ENCODE measurements around a stretch of chr1.

- RAMPAGE, total RNA, result no peak
These were observed 46.5 kb downstream of the ELF3 start for GRCh38 chr1:202056832-202057287.

DNA sequence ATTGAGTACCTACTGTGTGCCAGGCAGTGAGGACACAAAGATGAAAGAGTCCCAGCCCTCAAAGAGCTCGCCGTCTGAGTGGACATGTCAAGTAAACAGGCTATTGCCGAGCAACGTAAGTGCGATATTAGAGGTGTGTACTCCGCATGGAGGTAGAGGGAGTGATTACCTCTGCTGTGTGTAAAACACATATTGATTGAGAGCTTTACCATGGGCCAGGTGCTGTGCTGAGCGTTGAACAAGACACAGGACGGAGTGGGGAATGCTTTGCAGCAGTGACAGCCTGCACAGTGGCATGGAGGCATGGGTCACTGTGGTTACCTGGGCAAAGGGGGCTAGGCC is 49.5 kb upstream of the GPR37L1 start:
- RAMPAGE, total RNA, result no peak

DNA sequence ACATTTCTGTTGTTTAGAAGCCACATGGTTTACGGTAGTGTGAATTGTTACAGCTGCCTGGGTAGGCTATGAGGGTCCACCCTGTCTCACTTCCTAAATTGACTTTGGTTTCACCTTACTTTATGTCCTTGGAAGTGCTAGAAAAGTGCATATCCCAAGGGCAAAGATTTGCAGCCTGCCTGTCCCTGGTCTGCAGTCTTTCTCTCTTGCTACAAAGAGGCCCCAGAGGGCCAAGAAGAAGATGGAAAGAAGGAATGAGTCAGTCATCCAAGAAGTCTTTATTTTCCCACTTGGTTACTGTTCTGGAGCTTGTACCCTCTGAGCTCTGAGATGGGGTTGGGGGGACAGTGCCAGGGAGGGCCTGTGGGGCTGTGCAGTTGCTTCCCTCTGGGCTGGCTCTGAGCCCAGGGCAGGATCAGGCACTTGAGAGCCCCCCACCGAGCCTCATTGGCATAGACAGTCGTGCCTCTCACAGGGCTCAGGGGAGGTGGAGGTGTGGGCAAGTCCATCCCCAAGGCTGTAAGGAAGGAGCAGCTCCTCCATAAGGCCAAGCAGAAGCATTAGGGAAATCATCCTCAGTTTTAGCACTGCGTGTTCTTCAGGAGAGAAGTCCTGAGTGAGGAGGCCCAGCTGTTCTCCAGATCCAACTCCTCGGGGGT is 2.3 kb upstream of the ARL8A start:
- RAMPAGE, total RNA, result no peak

DNA sequence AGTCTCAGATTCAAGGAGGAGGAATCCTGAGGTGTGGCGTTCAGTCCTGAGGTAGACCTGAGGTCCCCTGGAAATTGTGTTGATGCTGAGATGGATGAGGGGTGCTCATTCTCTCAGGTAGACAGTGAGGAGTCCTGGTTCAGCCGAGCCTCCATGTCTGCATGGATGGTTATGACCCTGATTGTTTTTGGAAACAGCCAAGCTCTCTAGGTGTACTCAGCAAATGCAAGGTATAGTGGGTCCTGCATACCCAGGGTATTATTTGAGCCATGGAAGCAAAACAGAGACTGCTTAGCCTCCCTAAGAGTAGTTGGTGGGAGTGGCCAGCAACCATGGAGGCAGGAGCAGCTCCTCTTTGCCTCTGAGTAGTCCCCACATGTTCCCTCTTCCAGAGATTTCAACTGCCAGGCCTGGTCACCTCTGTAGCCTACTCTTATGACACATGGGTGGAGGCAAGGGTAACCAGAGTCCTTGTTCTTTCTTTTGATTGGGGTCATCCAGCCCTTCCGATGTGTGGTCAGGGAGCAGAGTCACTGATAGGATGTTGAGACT is 3.0 kb upstream of the ARL8A start:
- RAMPAGE, total RNA, result no peak

DNA sequence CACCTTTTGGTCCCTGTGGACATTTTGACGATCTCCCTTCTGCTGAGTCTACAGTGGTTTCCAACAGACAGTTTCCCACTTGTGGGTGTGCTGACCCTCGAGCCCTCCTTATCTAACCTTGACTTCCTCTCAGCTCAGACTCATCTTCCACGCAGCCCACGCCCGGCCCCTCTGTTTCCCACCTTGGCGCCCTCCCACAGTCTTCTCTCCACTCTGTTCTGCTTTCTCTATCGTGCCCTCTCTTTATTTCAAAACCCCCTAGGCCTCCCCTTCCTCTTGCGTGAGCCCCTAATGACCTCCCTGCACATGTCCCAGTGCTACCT is 6.1 kb upstream of the ARL8A start:
- RAMPAGE, total RNA, result no peak

DNA sequence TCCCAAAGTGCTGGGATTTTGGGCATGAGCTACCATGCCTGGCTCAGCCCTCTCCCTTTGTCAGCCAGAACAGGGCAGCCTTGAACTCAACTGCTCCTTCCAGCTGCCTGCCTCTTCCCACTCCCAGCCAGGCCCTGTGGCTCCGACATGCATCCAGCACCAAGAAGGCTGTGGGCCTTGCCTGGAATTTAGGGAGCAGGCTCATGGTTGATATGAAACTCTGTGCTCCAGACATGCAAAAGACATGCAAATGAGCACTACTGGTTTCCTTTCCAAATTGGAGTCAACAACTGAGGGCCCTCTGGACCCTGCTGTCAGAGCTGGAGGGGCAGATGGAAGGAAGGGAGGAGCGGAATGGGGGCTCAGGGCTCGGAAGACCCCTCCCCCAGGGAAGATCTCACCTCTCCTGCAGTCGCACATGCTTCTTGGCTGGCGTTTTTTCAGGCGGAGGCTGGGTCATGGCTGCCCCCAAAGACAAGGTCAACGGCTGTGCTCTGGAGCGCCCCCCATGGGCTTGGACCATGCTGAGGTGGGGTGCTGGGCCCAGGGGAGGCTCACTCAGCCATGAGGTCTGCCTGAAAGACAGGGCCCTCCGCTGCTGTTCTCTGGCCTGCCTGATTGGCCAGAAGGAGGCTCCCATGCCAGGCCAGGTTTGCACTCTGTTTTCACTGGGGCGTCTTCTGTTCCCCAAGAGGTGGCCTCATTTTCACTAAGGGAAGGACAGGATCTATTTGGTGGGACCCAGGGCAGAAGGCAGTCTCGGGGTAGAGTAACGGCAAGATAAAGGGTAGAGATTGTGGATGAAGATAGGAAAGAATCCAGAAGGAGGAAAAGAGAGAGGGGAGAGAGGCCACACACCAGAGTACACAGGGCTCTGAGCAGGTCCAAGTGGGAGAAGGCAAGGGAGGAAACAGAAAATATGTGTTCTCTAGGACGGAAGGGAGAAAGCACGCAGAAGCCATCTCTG is 1.2 kb downstream of the PTPN7 start:
- RAMPAGE, total RNA, result no peak

GRCh38 chr1:202203372-202203951 is 9.9 kb downstream of the LGR6 start:
- RAMPAGE, total RNA, result no peak

DNA sequence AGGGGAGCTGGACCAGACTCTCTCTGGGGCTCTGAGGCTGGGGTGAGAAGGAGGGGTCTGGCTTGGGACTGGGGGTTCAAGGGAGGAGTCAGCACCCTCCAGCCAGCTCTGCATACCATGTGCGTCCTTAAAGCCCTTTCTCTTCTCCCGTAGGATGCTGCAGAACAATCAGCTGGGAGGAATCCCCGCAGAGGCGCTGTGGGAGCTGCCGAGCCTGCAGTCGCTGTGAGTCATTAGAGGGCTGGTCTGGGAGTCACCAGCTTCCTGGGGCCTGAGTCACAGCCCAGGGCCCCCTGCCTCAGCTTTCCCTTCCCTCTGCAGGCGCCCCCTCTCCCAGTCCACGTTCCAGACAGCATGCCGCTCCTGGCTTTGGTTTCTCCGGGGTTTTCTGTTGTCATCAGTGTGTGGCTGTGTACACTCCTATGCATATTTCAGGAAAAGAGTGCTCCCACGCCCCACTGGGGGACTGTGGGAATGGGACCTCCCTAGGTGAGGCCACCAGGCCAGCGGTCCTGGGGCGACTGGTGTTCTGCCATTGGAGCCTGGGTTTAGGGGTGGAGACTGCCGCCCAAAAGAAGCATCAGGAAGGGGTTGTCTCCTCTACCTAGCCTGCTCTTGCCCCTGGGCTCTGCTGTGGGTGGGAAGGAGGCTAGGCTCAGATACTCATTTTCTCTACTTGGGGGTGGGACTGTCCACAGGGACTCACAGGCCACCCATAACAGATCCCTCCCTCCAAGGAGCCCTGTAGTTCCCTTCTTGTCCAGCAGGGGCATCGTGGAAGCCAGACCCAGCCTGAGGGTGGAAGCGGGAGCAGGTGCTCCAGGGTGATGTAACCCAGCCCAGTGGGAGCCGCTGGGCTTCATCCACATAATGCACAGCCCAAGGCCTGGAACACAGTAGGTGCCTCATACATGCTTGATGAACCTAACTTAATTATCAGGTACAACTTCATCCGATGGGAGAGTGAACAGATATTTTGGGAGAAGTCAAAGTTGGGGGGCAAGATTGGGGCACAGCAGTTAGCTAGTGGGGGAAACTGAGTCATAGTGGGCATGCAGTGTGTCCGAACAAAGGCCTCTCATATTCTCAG is 42.5 kb downstream of the LGR6 start:
- RAMPAGE, total RNA, result no peak

DNA sequence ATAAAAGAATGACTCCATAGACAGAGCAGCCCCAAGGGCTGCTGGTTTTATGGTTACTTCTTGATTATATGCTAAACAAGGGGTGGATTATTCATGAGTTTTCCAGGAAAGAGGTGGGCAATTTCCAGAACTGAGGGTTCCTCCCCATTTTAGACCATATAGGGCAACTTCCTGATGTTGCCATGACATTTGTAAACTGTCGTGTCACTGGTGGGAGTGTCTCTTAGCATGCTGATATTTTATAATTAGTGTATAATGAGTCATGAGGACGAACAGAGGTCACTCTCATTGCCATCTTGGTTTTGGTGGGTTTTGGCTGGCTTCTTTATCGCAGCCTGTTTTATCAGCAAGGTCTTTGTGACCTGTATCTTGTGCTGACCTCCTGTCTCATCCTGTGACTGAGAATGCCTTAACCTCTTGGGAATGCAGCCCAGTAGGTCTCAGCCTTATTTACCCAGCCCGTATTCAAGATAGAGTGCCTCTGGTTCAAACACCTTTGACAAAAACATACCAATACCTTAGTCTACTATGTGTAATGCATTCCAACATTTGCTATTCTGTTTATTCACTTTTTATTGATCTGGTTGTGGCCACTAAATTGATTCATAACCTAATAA is 178.2 kb downstream of the SYT2 start:
- RAMPAGE, total RNA, result no peak

GRCh38 chr1:202543513-202544314 is 166.5 kb downstream of the SYT2 start:
- RAMPAGE, total RNA, result no peak

DNA sequence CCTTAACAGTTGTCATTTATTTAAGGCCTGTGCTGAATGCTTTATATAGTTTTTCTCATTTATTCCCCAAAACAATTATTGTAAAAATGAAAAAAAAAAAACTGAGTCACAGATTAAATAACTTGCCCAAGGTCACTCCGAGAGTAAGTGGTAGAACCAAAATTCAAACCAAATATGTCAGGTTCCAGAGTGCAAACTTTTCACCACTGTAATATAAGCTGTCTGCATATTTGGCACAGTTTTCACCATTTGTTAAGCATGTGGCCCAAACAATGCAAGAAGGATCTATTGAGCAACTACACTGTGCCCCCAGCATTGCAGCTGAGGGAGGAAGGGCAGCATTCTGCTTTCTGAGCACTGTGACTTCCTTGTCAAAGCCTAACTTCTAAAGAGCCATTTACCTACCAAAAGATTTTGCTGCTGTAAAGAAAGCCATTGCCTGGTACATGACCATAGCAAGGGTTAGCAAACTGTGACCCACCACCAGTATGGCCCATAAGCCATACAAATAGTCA is 133.5 kb downstream of the SYT2 start:
- RAMPAGE, total RNA, result no peak

GRCh38 chr1:202653870-202654123 is 56.5 kb downstream of the SYT2 start:
- RAMPAGE, total RNA, result no peak

DNA sequence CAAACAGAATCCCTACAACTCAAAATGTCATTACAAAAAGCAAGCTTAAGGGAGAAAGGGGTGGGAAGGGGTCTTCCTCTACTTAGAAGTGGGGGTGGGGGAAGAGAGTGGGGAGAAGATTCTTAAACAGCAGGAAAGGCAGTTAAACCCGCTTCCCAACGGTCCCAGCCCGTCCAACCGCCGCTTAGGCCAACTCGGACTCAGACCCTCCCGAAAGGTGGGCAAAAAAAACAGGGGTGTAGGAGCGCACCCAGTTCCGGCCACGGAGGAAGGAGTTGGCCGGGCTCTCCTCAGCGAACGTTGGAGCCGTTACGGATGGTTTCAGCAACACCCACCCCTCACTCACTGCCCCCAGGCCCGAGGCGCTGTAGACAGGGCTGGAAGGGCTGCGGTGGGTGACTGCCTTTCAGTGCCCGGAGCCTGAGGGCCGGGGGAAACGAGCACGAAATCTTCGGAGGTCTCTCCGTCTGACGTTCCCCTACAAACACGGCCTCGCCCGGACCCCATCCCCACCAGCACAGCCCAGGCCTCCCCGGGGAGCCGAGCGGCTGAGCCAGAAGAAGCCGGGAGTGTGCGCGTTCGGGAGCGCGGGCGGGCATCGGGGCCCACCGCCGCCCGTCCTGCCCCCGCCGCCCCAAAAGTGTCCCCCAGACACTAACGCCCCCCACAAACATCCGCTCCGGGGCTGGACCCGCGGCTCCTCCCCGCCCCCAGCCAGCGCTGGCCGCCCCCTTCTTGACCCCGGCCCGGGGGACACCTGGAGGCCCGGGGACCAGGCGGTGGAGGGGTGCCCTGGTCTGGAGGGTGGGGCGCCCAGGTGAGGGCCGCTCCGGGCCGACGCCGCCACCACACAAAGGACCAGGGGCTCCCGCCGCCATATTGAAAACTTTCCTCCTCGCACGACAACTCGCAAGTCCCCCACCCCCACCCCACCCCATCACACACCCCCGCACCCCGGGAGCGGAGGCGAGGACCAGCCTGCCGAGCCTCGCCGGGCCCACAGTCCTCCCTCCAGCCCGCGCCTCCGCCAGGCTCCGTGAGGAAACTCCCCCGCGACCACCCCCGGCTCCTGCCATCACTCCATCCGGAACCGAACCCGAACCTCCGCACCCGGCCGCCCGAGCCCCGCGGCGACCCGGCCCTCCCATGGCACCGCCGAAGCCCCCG is 1.1 kb downstream of the KDM5B start:
- RAMPAGE, total RNA, result no peak

- RAMPAGE, total RNA, result no peak
These were observed 31.8 kb downstream of the RABIF start for GRCh38 chr1:202857177-202857450.

DNA sequence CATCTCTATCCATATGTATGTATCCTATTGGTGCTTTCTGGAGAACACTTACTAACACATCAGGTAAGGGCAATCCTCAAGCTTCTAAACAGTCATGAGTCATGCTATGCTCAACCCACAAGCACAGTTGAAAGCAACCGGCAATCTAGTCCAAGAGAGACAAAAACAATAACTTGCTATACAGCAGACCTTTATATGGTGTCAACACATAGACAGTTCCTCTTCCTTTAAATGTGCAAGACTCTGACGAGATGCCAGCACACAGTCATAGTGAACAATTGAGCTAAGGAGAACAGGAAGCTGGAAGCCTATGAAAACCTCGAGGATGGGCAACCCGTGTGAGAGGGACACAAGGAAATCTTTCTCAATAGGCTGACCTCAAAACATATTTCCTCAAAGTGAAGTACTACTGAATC is 5.3 kb downstream of the ADIPOR1 start:
- RAMPAGE, total RNA, result no peak

DNA sequence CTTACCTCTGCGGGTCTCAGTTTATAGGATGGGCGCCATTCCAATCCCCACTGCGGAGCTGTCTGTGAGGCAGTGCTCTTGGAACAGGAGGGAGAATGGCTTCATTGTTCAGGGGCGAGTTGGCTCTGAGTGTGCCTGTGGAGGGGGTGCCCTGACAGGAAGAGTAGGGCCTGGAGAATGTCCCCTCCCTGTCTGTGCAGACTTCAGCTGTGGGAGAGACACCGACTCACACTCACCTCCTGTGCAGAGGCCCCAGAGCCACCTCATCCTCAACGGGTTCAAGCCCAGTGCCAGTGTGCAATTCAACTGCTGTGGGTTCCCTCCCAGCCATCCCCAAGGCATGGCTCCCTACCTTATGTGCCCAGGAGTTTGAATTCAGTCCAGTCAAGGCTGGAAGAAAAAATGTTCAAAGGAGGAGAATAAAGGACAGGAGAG is 17.2 kb downstream of the ADORA1 start:
- RAMPAGE, total RNA, result no peak

- RAMPAGE, total RNA, result no peak
These were observed 36.3 kb upstream of the BTG2 start for GRCh38 chr1:203269008-203269454.

- RAMPAGE, total RNA, result no peak
These were observed 427 bp downstream of the BTG2 start for GRCh38 chr1:203305864-203306027.

- RAMPAGE, total RNA, result no peak
These were observed 21.6 kb downstream of the BTG2 start for GRCh38 chr1:203326928-203327258.

DNA sequence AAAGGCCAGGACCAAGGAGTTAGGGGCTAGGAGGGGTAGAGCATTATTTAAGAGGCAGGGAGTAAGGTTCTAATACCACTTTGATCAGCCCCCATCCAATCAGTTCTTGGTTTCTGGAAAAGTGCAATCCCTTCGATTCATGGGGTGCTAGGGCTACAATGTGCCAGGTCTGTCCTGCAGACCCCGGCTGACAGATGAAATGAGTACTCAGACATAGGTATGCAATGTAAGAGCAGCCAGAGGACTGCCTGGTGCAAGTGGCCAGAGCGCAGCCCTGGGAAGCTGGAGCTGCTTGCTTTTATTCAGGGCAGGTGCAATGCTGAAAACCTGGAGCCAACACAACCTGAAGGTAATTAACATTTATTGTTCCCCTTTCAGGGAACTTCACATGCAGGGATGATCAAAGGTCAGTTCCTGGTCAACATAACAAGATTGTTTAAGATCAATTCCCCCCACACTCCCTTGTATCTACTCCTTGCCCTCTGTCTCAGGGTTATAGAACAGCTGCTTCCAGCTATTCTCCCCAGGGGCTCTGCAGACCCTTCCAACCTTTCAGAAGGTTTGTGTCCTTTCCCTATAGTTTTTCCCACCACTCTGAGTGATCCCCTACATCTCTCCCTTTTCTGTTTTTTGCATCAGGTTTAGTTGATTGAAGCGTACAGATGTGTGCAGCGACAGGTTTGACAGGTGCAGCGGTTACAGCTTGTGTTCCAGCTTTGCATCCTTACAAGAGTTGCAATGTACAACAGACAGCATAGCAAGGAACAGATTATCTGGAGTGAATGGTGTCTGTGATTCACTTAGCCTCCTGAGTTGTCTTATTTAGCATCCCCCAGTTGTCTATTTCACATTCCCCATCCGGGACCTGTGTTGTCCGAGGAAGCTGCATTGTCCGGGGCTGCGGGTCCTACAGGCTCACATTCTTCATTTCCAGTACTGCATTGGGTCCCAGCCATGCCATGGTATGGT is 48.6 kb upstream of the PRELP start:
- RAMPAGE, total RNA, result no peak

Measured in foreskin keratinocyte (primary cell).